Smooth muscle cell (in vitro differentiated cells): Measurements from ENCODE around the gene GPR137.

DNA sequence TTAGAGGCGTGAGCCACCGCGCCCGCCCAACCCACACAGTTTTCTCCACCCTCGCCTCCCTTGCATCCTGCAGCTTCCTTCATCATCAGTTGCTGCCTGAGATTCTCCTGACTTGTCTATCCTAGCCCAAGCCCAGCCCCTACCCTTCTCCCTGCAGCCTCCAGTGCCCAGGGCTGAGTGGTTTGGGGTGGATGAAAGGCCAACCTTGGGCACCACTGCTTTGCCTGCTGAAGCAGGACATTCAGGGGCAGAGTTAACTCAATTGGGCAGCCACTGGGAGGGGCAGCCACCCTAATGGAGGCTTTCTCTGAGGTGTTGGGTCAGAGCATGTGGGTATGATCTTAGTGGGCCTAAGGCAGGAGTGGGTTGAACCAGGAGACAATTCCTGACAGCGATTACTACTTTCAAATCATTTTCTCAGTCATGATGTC, 1.2 kb upstream of the ENSG00000286264 start:
- RAMPAGE, long total RNA: no peak

DNA sequence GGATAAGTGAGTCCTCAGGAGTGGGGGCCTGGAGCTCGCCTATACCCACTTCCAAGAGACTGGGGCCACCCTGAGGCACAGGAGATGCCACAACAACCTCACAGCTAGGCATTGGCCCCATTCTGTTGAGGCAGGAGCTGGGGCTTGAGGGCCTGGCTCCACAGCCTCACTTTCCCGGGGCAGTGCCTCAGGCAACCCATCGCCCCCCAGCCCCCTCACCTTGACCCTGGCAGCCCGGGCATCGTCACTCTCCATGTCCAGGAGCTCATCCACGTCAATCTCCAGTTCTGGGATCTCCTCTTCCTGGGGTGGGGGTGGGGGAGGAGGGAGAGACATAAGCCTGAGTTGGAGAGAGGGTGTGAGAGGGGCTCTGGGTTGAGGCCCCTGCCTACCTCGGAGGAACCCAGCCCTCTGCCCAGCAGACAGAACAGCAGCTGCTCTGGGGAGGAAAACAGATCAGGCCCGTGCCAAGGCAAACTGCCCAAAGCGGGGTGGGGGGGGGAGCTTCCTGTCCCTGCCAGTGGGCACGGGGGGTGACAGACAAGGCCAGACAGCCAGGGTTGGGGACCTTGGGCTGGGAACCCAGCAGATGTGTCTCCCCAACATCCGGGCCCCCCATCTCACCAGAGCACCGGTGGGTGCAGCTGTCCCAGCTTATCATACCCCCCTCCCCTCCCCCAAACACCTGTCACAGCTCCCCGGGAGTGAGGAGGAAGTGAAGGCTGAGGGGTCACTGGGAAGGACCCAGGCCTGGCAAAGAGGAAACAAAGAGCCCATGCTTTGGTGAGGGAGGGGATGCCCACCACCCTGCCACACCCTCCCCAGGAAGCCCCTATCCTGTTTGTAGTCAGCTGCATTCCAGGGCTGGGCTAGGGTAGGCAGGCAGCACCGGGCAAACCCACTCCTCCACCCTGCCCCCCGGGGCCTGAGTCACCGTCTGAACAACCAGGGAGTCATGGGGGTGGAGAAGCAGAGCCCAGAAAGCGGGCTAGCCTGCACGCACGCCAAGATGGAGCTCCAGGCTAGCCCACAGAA, 1.4 kb downstream of the PPP1R14B start:
- RAMPAGE, long total RNA: start-site peak on the minus strand centred at position 789 of the sequence, 166 bp wide, 35 and 40 reads in 2 replicates

DNA sequence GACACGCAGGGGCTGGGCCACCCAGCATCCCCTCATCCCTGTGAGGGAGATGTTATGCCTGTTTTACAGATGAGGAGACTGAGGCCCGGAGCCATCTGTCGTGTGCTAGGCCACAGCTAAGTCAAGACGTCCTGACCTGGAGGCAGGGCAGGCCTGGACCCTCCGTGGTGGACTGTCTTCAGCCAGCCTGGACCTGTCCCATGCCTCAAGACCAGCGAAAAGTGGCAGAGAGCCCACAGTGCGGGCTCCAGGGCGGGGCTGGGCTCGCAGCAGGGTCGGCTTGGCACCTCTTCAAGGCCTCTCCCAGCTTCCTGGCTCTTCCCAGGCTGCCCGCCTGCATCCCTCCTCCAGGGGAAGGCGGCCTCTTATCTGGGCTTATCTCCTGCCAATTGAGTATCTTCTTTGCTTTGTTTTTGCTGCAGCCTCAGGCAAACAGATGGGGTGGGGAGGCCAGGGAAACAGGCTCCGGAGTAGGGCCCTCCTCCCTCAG, 16.0 kb downstream of the BAD start:
- RAMPAGE, long total RNA: no peak

DNA sequence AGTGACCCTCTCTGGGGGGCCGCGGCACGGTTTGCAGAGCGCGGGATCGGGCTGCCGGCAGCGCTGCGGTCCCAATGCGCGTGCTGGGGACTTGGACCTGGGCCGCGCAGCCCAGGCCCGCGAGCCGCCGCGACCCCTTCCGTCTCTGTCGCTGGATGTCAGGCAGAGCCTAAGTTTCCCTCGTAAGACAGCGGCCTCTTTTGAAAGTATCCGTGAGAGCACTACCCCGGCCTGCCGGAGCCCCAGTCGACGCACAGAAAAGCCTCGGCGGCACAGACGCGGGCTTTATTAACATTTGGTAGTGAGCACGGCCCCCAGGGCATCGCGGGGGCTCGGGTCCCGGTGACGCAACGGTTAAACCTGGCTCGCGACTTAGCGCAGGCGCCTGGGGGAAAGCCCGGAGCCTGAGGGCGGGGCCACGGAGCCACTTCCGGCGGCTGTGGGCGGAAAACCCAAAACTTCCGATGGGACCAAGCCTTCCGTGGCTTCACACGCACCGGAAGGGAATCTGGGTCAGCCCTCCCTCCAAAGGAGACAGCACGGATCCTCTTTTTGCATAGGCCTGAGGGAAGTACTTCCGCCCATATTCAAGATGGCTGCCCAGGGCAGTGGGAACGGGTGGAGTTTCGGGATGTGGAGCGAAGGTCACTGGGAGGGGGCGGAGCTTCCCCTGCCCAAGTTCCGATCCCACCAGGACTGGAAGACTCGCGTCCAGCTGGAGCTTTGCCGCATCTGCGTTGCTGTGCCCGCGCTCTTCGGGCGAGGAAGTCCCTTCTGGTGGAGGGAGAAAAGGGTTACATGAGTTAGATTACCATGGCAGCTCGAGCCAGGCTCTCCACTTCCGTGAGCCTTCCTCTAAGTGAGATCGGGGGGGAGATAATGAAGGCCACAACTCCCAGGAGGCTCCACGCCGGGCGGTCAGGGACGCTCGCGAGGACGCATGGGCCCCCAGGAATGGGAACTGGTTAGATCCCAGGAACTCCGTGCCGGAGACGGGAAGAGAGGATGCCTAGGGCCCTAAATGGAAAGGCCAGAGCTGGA, 14.6 kb downstream of the BAD start:
- RAMPAGE, long total RNA: no peak

DNA sequence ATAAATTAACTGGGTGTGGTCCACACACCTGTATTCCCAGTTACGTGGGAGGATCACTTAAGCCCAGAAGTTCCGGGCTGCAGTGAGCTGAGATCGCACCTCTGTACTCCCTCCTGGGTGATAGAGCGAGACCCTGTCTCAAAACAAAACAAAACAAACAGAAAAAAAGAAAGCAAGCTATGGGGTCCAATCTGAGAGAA, 1.7 kb downstream of the BAD start:
- RAMPAGE, long total RNA: no peak

GRCh38 chr11:64285637-64286205, at the start of gene GPR137:
GPR137 (plus strand) TSS chr11:64285848.
- RAMPAGE, long total RNA: no peak

- RAMPAGE, long total RNA: no peak
These were observed 4.6 kb downstream of the CCDC88B start for GRCh38 chr11:64344596-64345084.

DNA sequence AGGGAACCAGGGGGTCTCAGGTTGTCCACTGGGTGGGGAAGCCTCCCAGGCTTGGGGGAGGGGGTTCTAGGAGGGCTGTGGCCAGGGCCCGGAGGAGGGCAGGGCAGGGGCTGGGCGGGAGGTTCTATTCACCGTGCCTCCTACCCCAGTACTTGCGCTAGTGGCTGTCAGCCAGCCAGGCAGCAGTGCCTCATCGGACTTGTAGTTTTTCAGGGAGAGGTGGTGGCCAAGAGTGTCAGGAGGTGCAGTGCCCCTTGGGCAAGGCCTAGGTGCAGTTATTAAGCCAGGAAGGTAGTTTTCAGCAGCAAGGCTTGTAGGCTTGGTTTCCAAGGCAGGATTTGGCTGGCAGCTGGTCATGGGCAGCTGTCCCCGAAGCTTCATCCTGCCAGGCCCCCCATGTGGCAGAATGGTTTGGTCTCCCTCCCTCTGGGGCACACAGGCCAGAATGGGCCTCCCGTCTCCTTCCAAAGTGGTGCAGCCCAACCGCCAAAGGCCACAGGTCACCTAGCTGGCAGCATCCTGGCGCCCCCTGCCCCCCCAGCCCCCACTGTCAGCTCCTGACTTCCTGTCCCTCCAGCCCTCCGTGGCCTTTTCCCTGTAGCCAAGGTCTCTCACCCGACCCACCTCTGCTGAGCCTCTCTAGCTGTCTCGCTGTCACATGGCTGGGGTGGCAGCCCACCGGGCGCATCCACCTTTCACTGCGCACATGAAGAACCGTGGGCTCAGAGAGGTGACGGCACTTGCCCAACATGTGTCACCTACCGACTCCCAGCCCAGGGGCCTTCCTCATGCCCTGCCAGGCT, 8.5 kb downstream of the CCDC88B start:
- RAMPAGE, long total RNA: no peak

DNA sequence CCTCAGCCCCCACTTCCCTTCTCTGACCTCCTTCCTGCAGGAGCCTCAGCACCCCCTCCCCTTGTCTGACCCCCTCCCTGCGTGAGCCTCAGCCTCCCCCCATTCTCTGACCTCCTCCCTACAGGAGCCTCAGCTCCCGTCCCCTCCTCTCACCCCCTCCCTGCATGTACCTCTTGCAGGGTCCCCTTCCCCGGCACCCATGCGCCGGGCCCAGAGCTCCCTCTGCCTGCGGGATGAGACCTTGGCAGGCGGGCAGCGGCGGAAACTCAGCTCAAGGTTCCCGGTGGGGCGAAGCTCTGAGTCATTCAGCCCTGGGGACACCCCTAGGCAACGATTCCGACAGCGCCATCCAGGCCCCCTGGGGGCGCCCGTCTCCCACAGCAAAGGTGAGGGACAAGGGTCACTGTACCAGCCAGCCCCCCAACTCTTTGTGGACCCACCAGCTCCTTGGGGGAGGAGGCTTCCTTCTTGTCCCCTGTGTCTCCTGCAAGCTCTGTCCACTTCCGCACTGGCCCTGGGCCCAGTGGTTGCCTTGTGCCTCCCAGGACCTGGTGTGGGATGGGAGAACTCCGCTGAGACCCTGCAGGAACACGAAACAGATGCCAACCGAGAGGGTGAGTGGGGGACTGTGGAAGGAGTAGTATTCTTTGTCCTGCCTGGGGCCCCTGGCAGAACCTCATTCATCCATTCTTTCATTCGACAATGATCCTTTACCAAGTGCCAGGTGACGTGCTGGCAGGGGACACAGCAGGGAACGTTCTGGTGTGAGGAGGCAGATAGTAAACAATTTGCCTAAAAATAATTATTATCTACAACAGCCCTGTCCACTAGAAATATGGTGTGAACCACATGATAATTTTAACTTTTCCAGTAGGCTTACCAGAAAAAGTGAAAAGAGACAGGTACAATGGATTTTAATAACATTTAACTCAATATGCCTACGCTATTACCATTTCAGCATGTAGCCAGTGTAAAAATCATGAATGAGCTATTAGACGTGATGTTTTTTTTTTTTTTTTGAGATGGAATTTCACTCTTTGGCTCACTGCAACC, 3.6 kb upstream of the RPS6KA4 start:
- RAMPAGE, long total RNA: no peak

- RAMPAGE, long total RNA: no peak
These were observed 836 bp downstream of the RPS6KA4 start for GRCh38 chr11:64359788-64360208.

DNA sequence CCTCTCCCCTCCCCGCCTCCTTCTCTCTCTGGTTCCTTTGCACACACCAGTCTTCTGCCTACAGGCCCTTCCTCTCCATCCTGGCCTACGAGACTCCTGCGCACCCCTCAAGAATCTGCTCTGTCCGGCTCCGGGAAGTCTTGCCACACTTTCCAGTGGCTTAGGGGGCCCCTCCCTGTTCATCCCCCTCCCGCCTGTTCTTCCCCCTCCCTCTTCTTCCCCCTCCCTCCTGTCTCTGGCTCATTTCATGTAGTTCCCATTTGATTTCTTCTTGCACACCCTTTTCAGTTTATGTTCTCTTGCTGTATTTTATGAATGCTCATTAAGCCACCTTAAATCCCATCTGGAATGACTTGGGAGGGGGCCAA, 50.8 kb downstream of the RPS6KA4 start:
- RAMPAGE, long total RNA: no peak

DNA sequence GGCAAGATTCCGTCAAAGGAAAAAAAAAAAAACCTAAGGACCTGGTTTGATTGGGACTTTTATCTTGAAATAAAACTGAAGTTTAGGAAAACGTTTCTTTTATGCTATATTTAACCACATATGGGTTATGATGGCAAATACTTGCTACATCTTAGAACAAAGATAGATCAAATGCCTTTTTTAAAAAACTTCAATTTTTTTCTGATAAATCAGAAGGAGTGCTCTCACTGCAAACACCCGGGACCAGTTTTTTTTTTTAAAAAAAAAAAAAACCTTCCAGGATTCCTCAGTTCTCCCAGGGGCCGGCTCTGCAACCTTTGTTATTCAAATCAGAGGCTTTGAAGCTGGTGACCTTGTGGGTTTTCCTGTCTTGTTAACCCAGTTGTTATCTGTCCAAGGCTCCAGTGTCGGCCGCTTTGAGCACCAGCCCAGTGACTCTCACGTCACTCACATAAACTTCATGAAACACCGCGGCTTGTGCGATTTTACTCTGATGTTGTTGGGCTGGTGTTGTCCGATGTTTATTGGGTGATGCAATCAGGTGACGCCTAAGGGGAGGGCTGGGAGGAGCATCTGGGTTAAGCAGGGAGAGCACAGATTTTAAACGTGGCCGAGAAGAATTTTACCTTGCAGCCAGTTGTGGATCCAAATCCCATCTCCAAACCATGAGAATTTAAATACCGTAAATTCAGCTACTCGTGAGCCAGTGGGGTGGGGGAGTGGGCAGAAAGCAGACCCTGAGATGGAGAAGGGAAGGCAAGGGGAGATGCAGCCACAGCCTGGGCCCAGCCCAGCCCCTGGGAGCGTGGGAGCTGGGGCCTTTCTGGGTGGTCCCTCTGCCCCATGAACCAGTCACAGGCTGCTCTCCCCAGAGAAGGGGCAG, 10.7 kb downstream of the SLC22A11 start:
- RAMPAGE, long total RNA: no peak

DNA sequence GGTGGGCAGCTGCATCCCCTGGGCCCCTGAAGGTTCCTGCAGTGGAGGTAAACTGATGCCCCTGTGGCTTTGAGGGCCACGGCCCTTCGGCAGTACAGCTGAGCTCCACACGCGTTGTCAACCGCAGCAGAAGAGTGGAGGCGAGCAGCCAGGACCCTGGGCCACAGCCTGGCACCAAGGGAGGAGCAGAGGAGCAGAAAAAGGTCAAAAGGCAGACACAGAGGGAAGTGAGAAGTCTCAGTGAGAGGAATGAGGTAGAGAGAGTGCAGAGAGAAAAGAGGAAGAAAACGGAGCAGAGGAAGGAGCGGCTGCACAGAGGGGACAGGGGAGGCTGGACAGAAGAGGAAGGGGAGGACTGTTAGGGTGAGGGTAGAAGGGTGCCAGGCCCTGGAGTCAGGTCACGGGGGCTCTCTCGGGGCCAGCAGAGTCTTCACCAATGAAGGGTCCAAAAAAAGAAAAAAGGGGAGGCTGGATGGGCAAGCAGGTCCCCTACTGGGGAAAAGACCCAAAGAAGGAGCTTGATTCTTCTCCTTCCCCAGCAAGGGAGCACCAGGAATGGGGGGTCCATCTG, 64.2 kb downstream of the SLC22A12 start:
- RAMPAGE, long total RNA: no peak

DNA sequence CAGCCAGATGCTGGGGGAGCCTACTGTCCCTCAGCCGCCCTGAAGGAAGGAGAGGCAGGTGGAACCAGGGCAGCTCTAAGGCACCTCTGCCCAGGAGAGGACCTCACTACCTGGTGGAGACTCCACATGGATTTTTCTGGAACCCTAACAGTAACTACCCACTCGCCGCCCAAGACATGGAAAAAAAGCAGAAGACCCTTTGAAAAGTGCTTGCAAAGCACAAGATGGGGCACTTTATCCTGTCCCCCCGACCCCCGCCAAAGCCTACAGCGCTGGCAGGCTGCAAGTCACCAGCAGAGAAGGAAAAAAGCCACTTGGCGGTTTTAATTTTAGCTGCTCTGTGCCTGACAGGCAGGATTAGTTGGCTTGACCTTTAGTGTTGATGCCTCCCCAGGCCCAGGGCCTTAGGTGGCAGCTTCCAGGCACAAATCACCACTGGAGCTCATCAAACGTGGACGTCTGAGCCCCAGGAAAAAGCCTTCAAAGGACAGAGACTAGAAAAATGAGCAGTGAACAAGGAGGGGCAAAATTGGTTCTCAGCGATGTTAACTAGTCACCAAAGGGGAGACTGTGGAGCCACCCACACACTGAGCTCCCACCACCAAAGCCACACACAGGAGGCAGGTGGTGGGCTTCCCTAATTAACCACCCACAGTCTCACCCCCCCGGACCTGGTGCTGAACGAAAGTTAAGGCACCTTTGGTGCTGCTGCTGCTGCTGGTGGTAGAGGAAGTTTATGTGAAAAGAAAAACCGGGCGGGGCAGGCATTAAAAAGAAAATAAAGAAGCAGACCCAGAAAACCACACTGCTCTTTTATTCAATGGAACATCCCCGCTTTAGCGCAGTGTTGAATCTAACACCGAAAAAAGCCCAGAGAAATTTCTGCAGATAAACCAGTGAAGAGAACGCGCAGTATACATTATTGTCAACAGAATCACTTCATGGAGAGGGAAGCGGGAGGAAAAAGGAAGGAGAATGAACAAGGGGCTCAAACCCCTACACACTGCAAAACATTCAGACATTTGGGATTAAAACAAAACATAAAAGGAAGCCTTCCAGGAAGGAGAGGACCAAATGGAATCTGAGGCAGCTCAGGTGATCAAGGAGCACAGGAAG, 4.4 kb upstream of the PYGM start:
- RAMPAGE, long total RNA: no peak

DNA sequence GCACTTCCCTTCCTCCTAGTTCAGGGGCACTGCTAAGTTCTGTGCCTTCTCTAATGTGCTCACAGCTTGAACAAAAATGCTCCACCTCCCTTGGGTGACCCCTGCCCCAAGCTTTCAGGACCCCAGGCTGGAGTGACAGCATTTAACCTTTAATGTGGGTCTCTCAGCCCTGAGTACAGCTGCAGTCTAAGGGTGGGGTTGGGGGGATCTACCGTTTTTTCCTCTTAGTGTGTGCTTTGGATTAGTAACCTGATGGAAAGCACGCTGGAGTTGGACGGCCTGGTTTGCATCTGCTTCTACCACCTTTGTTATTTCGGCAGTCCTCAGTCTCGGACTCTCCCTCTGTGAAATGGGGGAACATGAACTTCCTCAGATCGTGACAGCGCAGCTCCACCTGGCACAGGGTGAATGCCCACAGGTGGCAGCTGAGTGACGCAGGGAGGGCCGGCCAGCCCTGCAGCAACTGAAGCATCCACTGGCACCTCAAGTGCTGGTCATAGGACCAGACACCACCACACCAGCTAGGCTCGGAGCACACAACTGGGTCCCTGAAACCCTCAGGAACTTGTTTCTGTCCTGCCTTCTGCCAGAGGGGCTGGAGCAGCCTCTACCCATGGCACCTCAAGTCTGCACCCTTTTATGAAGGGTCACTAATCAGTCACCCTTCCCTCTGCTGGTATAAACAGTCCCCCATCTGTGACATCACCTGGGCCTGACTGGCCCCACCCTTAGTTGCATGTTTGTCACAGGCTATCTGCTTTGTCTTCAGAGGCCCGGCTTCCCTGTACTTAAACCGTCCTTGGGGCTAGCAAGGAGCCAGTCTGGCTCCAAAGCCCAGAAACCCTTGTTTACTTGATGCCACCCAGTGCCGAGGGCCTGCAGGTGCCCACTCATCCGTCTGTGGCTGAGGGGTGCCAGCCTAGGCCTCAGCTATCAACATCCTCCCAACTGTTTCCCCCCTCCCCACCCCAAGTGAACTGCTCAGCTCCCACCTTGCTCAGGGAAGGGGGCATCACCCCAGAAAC, 7.4 kb upstream of the CDC42BPG start:
- RAMPAGE, long total RNA: no peak

GRCh38 chr11:64870368-64871516, 7.7 kb downstream of the EHD1 start:
- RAMPAGE, long total RNA: no peak

DNA sequence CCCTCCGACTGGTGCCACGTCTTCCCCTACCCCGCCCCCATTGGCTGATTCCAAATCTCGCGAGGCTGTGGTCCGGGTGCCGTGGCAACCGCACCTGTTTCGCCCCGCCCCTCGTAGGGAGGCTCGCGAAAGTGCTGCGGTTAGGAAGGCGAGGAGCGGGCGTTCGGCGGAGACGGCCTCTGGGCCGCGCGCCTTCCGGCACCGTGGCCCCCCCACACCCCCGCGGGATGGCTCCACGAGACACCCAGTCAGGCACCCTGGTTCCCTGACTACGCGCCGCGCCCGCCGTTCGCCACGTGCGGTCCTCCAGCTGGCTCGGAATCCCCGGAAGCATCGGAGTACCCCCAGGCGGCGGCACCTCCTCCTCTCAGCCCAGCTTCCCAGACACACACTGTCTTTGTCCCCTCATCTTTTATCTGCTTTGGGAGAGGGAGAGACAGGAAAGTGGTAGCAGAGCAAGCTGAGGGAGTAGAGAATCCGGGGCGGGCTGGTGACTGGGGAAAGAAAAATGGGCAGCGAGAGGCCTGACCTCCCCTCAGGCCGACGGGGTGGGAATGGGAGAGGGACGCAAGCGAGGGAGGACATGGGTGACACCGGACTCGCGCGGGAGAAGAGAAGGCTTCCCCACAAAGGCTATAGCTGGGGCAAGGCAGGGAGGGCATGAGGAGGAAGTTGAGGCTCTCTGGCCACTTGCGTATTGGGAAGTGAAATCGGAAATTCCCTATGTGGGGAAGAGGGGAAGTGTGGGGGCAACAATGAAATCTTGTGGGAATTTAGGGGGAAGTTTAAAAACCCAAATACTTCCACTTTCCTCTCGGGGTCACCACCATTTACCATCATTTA, 541 bp upstream of the EHD1 start:
- RAMPAGE, long total RNA: no peak

DNA sequence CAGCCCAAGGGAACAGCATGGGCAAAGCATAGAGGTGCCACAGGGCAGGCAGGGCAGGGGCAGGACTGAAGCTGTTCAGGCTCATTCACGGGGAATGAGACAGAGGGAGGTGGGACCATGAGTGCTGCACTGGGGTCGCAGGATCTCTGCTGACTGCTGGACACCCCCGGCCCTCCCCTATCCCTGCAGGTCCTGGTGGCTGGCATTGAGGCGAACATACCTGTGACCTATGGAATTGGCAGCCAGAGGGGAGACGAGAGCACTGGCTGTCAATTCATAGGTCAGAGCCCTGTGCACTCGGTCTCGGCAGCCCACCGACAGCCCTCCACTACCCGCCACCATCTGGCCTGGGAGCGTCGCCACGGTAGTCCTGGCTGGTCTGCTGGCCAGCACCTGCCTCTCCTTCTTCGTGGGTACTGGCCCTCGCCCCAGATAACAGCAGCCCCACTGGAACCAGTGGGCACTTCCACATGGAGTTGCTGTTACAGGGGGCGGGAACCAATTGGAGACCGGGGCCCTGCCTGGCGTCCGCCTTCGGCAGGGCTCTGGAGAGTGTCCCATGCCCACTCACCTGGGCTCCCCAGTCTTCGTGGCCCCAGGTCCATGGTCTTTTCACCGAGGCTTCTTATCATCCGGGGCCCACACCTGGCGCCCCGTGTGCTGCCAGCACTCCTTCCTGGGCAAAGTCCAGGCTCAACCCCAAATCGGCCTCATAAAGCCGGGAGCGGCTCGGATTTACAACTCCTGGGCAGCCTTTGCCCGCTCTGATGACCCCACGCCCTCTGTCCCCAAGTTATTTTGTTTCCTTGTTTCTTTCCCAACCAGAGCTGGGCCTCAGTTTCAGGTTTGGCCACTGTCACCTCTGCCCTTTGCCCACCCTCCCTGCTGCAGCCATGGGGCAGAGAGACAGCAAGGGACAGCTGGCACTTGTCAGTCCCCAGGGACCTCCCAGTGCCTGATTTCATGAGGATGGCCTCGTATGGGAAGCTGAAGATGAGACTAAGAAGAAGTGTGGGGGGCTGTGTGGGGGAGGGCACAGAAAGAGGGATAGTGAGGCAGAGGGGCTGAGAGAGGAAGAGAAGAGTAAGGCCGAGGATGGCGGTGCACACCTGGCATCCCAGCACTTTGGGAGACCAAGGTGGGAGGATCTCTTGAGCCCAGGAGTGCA, 12.9 kb upstream of the EHD1 start:
- RAMPAGE, long total RNA: no peak

GRCh38 chr11:64899913-64900669, 16.9 kb downstream of the ATG2A start:
- RAMPAGE, long total RNA: no peak

GRCh38 chr11:64906488-64906944, 10.5 kb downstream of the ATG2A start:
- RAMPAGE, long total RNA: no peak